IMR-90 (cell line): ENCODE data around the gene TNS1.

DNA sequence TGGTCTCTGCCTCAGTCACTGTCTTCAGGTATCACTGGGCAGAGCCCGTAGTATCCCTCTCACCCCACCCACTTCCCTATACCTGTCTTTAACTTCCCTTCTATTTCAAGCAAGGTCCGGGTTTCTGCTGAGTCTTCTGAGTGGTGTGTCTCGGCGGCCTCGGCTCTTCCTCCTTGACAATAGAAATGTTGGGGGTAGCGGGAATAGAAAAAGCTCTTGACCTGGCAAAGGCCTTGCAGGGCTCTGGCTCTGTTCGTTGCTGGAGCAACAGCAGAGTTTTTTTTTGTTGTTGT lies 16.0 kb upstream of the IGFBP5 start:
- RRBS = no CpG with 5 or more reads among the region's 7 CpGs
CAGE:
- cytosol, long polyA plus RNA = no peak
- long polyA plus RNA = no peak
- nucleus, long polyA plus RNA = no peak

- RRBS = no CpG with 5 or more reads among the region's 3 CpGs
CAGE:
- cytosol, long polyA plus RNA = no peak
- long polyA plus RNA = no peak
- nucleus, long polyA plus RNA = no peak
These were observed 59.6 kb downstream of the TNP1 start for GRCh38 chr2:216800294-216800607.

- RRBS = no CpG with 5 or more reads among the region's 9 CpGs
CAGE:
- cytosol, long polyA plus RNA = no peak
- long polyA plus RNA = no peak
- nucleus, long polyA plus RNA = no peak
These were observed 387.6 kb upstream of the TNP1 start for GRCh38 chr2:217247372-217248007.

GRCh38 chr2:217361095-217361406 lies 501.2 kb upstream of the TNP1 start:
- RRBS = no CpG with 5 or more reads among the region's 1 CpG
CAGE:
- cytosol, long polyA plus RNA = no peak
- long polyA plus RNA = no peak
- nucleus, long polyA plus RNA = no peak

- RRBS = no CpG with 5 or more reads among the region's 5 CpGs
CAGE:
- cytosol, long polyA plus RNA = no peak
- long polyA plus RNA = no peak
- nucleus, long polyA plus RNA = no peak
These were observed 552.8 kb upstream of the TNP1 start for GRCh38 chr2:217412598-217413071.

DNA sequence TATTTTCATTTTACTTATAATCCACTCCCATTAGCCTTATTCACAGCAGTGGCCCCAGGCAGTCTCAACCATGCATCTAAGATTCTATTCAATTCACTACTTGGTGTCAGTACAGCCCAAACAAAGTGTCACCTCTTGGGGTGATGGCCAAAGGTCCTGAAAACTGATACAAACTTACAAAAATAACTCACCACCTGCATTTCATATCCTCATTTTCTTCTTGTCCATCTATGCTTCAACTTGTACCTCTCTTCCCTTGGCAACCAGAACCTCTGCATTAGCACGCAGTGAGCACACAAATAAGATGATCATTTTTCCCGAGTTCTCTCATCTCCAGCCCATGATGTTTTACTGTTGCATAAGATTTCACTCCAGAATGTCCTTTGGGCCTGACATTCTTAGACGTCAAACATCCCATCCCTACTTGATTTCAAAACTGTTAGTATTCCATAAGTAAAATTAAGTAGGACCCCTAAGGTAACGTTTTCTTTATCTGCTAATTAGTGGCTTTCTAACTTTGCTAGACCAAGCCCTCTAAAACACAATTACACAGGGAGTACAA lies 559.3 kb upstream of the TNP1 start:
- RRBS = no CpG with 5 or more reads among the region's 4 CpGs
CAGE:
- cytosol, long polyA plus RNA = no peak
- long polyA plus RNA = no peak
- nucleus, long polyA plus RNA = no peak

DNA sequence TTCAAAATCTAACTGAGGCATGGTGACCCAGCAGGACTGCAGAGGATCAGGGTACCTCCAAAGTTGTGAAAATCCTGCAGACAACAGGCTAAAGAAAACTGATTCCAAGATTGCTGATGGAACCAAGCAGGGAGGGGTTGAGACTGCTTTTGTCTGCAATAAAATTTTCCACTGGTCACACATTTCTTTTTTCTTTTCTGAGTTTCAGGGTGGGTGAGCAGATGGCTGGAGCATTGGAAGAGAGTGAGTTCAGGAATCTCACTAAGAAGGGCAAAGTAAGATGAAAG lies 321.0 kb downstream of the TNS1 start:
CAGE:
- cytosol, long polyA plus RNA = no peak
- long polyA plus RNA = no peak
- nucleus, long polyA plus RNA = no peak

- RRBS = no CpG with 5 or more reads among the region's 4 CpGs
CAGE:
- cytosol, long polyA plus RNA = no peak
- long polyA plus RNA = no peak
- nucleus, long polyA plus RNA = no peak
These were observed 262.6 kb downstream of the TNS1 start for GRCh38 chr2:217740106-217740620.

DNA sequence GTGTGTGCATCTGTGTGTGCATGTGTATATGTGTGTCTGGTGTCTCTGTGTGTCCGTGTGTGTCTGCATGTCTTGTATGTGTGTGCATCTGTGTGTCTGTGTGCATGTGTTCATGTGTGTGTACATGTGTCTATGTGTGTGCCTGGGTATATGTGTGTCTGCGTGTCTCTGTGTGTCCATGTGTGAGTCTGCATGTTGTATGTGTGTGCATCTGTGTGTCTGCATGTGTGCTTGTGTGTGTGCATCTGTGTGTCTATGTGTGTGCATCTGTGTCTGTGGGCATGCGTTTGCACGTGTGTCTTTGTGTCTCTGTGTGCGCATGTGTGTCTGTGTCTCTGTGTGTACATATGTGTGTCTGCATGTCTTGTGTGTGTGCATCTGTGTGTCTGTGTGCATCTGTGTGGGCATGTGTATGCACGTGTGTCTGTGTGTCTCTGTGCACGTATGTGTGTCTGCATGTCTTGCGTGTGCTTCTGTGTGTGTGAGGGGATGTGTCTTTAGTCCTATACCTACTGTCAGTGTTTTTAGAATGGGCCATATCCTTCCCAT lies 207.7 kb downstream of the TNS1 start:
- RRBS = no CpG with 5 or more reads among the region's 8 CpGs
CAGE:
- cytosol, long polyA plus RNA = no peak
- long polyA plus RNA = no peak
- nucleus, long polyA plus RNA = no peak

GRCh38 chr2:217856717-217857581 lies 145.8 kb downstream of the TNS1 start:
- RRBS = no CpG with 5 or more reads among the region's 8 CpGs
CAGE:
- cytosol, long polyA plus RNA = no peak
- long polyA plus RNA = no peak
- nucleus, long polyA plus RNA = no peak

DNA sequence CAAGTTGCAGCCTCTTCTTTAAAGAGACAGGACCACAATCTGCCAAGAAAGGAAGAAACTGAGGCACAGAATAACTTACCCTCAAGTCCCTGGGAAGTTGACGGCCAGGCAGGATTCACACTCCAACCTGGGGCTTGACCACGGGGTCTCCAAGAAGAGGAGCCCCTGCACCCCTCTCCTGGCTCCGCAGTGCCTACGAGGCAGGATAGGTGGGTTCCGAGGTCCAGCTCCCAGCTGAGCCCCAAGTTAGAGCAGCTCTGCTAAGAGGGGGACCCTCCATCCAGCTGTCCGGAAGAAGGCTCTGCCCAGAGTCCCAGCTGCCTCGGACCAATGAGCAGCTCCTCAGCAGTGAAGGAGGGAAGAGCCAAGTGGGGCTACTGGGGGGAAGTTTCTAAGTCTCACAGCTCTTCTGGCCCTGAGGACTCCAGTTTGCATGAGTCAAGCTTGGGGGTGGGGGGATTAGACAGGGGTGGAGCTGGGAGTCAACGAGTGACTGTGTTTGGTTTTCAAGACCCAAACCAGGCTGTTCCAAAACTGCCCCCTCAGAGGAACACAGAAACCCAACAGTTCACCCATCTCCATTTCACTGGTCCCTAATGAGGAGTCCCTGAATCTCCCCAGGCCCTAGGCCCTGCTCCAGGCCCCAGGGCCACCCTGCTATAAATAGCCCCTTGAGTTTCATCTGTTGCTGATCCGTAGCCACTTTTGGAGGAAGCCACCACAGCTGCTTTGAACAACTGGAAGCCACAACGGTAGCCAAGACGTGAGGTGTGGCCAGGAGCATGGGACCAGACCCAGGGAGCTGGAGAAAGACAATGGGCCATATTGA lies 101.0 kb downstream of the TNS1 start:
- RRBS = no CpG with 5 or more reads among the region's 11 CpGs
CAGE:
- cytosol, long polyA plus RNA = no peak
- long polyA plus RNA = no peak
- nucleus, long polyA plus RNA = no peak

GRCh38 chr2:217904699-217904894 lies 98.2 kb downstream of the TNS1 start:
- RRBS = no CpG with 5 or more reads among the region's 4 CpGs
CAGE:
- cytosol, long polyA plus RNA = no peak
- long polyA plus RNA = no peak
- nucleus, long polyA plus RNA = no peak

GRCh38 chr2:217906727-217907363 lies 96.0 kb downstream of the TNS1 start:
- RRBS = no CpG with 5 or more reads among the region's 7 CpGs
CAGE:
- cytosol, long polyA plus RNA = no peak
- long polyA plus RNA = no peak
- nucleus, long polyA plus RNA = no peak

- RRBS = no CpG with 5 or more reads among the region's 10 CpGs
CAGE:
- cytosol, long polyA plus RNA = no peak
- long polyA plus RNA = no peak
- nucleus, long polyA plus RNA = no peak
These were observed 87.1 kb downstream of the TNS1 start for GRCh38 chr2:217915668-217916210.

DNA sequence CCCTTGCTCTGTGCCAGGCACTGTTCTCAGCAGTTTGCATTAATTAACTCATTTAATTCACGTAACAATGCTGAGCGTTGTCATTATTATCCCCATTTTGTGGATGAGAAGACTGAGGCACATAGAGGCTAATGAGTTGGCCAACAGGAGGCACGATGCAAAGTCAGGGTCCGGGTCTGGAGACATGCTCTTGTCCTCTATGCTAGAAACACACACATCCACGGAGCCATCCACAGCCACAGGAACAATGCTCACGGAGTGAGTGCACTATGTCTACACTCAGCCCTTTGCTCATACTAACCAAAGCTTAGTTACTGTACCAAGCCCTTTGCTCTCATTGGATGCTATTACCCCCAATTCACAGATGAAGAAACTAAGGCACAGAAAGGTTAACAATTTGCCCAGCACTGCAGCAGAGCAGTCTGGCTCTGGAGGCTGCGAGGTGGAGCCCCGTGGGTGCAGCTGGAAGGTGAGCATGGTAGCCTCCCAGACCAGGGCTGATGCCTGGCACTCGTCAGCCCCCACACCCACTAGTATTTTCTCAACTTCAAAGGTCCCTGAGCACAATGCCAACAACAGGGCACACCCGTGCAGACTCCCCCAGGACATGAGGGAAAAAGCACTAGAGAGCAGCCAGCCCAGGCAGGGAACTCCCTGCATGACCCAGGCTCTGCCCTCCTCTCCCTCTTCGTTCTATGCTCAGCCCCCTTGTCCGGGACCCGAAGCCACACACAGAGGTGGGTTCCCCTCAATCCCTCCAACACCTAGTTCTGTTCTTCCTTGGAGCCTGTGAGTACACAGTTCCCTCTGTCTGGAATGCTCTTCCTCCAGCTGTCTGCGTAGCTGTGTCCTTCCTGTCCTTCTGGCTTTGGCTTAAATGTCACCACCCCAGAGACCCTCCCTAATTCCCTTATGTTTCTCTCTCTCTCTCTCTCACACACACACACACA lies 79.1 kb downstream of the TNS1 start:
- RRBS = no CpG with 5 or more reads among the region's 14 CpGs
CAGE:
- cytosol, long polyA plus RNA = no peak
- long polyA plus RNA = no peak
- nucleus, long polyA plus RNA = no peak

DNA sequence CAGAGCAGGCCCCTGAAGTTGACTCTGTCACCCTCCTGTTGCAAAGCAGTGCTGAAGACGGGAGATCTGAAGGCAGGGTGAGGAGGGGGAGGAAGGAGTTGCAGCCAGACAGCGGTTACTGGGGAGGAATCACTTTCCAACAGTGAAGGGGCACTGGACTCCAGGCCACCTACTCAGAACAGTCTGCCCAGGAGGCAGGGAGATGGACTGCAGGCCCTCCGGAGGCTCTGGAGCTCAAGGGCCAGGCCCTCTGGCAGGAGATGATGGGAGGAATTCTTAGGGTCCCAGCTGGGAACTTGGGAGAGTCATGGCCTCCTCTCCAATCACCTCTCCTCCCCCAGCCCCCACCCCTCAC lies 67.7 kb downstream of the TNS1 start:
- RRBS = no CpG with 5 or more reads among the region's 3 CpGs
CAGE:
- cytosol, long polyA plus RNA = no peak
- long polyA plus RNA = no peak
- nucleus, long polyA plus RNA = no peak

GRCh38 chr2:217951366-217952310 lies 51.2 kb downstream of the TNS1 start:
- RRBS = no CpG with 5 or more reads among the region's 12 CpGs
CAGE:
- cytosol, long polyA plus RNA = no peak
- long polyA plus RNA = no peak
- nucleus, long polyA plus RNA = no peak

- RRBS = no CpG with 5 or more reads among the region's 6 CpGs
CAGE:
- cytosol, long polyA plus RNA = no peak
- long polyA plus RNA = no peak
- nucleus, long polyA plus RNA = no peak
These were observed 7.9 kb downstream of the TNS1 start for GRCh38 chr2:217994675-217995440.

DNA sequence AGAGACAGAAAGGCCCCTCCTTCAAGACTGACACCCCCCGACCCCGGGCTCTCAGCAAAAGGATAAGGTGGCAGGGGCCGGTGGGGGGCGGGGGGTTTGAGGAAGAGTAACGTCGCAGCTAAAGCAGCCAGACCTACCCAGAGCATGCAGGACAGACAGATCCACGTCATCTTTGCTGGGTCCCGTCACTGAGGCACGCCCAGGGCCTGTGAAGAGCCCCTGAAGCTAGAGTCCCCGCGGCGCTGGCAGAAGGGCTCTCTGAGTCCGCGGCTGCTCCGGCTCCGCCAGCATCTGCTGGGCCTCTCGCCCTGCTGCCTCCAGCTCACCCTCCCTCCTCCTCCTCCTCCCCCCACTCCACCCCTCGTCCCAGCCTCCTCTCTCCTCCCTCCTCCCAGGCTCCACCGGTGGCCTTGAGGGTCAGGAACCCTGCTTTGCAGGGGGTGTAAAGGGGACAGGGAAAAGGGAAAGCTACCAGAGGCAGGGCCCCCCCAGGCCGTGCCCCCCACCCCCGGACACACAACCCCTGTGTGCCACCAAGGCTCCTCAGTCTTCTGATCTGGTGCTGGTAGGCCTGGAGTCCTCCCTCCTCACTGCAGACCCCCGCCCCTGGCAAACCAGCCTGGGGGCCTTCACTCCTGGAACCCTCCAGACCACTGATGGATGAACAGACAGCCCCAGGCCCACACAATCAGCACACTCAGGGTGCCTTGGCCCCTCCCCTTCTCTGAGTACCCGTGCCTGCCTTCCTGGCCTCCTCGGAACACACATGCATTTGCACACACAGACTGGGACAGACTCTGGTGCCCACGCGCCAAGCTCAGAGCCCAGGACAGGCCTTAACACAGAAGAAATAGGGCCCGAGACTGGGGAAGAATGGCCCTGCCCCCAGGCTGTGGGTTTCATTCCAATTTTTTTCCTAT lies at the start of gene TNS1:
Gene TNS1 (minus strand): TSS at position 293 of the 920 bp plus-strand sequence.
- RRBS = 3% methylated on average over 5 of the region's 27 CpGs
CAGE:
- cytosol, long polyA plus RNA = start-site peak on the minus strand centred at position 307 of the sequence, 100 bp wide, 57 and 107 reads in 2 replicates
- long polyA plus RNA = start-site peak on the minus strand centred at position 296 of the sequence, 121 bp wide, 61 and 97 reads in 2 replicates
- nucleus, long polyA plus RNA = start-site peak on the minus strand centred at position 319 of the sequence, 84 bp wide, 87 and 212 reads in 2 replicates

DNA sequence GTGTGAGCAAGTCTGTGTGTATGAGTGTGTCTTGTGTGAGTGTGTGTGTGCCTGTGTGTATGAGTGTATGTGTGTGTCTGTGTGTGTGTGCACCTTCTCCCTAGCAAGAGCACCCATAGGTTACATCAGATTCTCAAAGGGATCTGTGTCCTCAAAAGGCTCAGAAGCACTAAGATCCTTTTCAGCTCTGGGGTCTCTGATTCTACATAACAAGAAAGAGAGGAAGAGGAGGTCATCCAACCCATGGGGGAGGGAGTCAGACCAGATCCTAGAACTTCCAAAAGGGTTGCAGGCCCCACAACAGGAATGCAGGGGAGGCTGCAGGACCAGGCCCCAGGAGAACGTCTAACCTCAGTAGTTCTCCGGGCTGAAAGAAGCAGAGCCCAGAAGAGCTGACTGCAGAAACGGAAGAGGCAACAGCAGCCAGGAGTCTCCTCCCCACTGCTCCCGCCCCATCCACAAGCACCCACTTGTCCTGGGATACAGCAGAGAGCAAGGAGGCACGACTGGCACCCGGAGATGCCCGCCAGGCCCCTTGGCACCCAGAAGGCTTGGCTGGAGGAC lies 28.8 kb upstream of the TNS1 start:
- RRBS = no CpG with 5 or more reads among the region's 7 CpGs
CAGE:
- cytosol, long polyA plus RNA = no peak
- long polyA plus RNA = no peak
- nucleus, long polyA plus RNA = no peak